Measurements from ENCODE around the genes TCL1B, AK7 and VRK1.

DNA sequence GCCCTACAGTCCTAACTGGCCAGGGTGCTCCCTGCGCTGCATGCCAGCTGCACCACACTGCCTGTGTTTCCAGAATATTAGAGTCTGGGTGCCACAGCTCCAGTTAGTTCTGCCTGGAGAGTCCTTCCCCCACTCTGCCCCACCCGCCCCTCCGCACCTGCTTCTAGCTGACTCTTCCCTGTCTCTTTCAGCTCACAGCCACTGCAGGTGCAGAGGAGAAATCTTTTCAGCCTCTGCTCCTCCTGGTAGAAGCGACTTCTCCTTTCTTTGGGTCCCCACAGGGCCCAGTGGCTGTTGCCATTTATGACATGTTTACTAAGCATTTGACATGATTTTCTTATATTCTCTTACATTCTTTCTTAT is 29.5 kb downstream of the SYNE3 start:
- RRBS, result no CpG with 5 or more reads among the region's 4 CpGs

DNA sequence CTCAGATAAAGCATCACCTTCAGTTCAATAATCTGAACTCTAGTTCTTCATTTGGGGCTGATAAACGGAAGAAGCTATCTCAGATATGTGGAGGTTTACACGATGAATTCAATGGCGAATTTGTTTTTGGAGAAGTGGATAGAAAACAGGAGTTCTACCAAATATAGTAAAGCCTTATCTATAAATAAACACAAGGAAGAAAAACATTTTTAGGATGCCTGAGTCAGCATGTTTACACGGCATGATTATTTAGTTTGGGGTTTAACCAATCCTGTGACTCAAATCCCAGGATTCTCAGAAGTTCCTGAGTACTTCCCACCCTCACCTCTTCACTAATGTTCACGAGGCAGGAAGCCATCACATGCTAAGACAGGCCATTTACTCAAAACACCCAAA is 3.5 kb upstream of the GLRX5 start:
- RRBS, result no CpG with 5 or more reads among the region's 5 CpGs

DNA sequence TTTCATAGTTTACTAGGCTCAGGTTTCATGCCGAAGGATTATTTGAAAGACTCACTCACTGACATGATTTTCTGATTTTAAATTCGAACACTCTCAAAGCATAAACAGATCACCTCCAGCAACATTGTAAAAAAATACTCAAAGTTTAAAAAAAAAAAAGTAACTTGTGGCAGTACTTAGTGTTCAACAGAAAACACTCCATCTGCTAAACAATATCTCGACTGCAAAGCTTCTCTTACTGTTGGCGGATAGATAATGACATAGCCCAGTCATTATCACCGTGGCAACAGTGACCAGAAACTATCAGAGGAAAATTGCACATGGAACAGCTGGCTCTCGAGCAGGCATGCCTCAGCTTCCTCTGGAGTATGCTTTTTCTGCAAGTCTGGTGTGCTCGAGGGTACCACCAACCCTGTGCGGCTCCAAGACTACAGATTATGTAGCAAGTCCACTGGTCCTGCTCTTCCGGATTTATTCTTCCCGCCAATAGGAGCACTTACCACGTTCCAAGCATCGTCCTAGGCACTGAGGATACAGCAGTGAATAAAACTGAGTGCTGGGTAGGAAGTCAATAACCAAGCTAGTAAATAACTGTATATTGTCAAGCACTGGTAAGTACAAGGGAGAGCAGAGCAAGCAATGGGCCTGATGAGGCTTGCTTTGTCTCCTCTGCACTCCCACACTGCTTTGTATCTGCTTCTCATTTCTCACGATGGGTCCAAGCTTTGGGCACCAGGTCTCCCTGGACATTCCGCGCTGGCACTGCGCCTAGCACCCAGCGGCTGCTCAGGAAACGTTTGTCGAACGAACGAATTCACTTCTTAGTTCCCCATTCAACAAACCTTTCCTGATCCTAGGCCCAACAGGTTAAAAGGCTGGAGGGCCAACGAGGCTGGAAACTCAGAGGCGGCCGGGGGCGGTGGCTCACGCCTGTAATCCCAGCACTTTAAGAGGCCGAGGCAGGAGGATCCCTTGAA is 1.4 kb upstream of the GLRX5 start:
- RRBS, result no CpG with 5 or more reads among the region's 27 CpGs

- RRBS, result no CpG with 5 or more reads among the region's 5 CpGs
Measured at GRCh38 chr14:95536689-95537028, 1.8 kb downstream of the GLRX5 start.

- RRBS, result no CpG with 5 or more reads among the region's 4 CpGs
Measured at GRCh38 chr14:95667176-95667691, 19.0 kb upstream of the TCL1B start.

- RRBS, result 94% methylated on average over 5 of the region's 22 CpGs
Measured at GRCh38 chr14:95686277-95686676, at the start of gene TCL1B. TCL1B (plus strand) TSS chr14:95686426.

- RRBS, result no CpG with 5 or more reads among the region's 8 CpGs
Measured at GRCh38 chr14:95695894-95696526, 9.8 kb downstream of the TCL1B start.

GRCh38 chr14:96032096-96032380 is 7.1 kb upstream of the C14orf132 start:
- RRBS, result no CpG with 5 or more reads among the region's 1 CpG

- RRBS, result no CpG with 5 or more reads among the region's 8 CpGs
Measured at GRCh38 chr14:96083154-96083836, 44.1 kb downstream of the C14orf132 start.

DNA sequence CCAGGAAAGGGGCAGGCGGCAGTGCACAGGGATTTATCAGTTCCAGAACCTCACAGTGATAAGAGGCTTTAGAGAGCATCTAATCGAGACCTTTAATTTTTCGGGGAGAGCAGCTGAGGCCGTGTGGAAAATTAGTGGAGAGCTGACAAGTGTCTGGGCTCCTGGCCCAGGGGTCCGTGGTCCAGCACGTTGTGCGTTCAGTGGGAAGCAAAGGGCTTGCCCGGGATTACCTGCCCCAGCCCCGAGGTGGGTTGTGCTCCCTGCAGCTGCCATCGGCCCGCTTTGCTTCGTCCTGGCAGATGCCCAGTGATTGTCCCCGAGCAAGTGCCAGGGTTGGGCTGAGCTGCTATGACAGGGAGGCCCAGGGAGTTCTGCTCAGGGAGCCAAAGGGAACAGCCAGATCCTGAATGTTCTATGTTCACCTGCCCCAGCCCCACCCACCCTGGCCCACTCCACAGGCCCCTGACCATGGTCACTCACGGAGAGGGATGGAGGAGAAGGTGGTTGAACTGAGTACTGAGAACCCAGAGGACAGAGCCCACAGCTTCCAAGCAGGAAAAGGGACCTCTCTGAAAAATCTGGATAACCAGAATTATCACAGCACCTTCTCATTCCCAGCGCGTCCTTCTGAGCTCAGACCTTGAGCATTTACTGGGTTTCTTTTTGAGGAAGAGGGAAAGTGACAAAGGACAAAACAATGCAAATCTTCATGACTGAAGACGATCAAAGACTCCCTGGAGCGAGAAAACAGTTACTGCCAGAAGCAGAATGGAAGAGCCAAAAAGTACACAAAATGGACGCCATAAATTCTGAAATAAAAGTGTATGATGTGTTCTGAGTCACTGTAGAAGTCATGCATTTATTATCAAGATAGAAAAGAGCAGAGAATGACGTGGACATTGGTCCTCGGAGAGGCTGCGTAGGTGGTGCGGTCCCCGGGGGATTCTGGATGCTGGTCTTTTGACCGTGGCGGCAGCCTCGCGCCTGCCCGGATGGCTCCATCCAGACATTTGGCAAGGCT is 52.4 kb downstream of the C14orf132 start:
- RRBS, result 92% methylated on average over 6 of the region's 29 CpGs

DNA sequence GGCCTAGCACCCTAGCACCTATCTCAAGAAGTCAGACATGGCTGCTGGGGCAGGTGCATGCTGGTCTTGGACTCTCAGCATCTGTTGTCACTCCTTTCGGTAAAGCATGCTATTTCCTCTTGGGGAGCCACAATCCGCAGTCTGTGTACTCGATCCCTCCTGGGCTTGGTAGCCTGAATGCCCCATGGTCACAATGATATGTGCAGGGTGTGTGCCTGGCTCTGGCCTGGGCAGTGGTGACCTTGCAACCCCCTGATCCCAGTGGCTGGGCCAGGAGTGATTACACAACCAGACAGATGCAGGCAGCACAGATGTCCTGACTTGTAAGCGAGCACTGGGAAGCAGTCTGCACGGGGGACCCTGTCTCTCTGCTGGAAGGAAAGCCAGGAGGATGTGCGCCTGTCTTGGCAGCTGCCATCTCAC is 58.0 kb downstream of the C14orf132 start:
- RRBS, result no CpG with 5 or more reads among the region's 6 CpGs

GRCh38 chr14:96097844-96098094 is 58.6 kb downstream of the C14orf132 start:
- RRBS, result no CpG with 5 or more reads among the region's 5 CpGs

DNA sequence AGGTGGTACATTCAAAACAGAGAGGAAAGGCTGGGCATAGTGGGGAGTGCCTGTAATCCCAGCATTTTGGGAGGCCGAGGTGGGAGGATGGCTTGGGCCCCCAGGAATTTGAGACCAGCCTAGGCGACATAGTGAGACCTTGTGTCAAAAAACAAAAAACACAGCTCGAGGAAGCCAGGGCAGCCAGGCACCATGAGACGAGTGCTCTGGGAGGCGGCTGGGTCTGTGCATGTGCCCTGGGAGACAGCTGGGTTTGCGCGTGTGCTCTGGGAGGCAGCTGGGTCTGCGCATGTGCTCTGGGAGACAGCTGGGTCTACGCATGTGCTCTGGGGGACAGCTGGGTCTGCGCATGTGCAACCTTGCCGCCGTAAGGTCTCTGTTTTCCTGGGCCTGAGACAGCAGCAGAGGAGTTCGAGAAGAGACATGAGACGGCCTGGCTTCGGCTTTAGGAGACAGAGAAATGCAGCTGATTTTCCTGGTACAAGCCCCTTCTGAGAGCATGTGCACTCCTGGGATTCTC is 3.7 kb upstream of the BDKRB1 start:
- RRBS, result no CpG with 5 or more reads among the region's 15 CpGs

GRCh38 chr14:96391687-96392390 is at the start of gene AK7:
AK7 (plus strand) TSS chr14:96392128.
- RRBS, result 3% methylated on average over 40 of the region's 75 CpGs

DNA sequence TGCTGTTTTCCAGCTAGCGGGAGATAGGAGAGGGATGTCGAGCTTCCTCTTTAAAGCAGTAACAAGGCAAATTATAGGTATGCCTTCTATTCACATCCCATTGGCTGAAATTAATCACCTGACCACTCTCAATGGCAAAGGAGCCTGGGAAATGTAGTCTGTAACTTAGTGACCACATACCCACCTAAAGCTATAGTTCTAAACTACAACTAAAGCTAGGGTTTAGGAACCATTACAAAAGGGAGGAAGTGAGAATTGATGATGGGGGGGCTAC is 34.5 kb upstream of the VRK1 start:
- RRBS, result no CpG with 5 or more reads among the region's 2 CpGs

GRCh38 chr14:96797006-96797577 is at the start of gene VRK1:
VRK1 (plus strand) TSS chr14:96797382.
- RRBS, result 0% methylated on average over 3 of the region's 53 CpGs

- RRBS, result no CpG with 5 or more reads among the region's 2 CpGs
Measured at GRCh38 chr14:97702746-97703049, 905.5 kb downstream of the VRK1 start.

DNA sequence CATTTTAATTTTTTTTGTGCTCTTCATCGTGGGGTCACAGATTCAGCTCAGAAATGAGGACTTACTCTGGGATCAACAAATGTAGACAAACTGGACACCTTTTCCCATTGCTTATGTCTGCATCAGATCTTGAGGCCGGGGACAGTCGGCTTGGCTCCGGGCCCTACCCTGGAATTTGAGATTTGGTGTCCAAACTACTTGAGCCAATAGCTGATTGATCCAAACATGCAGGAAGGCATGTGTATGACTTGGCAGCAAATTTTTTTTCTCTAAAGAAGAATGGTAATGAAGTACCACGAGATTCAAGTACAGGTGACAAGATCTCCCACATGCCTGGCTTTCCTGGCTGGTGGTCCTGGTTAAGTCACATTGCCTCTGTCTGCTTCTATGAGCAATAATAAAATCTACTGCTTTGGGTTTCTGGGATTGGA is 1068.7 kb downstream of the VRK1 start:
- RRBS, result no CpG with 5 or more reads among the region's 5 CpGs

- RRBS, result no CpG with 5 or more reads among the region's 9 CpGs
Measured at GRCh38 chr14:98138089-98138699, 1133.8 kb downstream of the BCL11B start.

DNA sequence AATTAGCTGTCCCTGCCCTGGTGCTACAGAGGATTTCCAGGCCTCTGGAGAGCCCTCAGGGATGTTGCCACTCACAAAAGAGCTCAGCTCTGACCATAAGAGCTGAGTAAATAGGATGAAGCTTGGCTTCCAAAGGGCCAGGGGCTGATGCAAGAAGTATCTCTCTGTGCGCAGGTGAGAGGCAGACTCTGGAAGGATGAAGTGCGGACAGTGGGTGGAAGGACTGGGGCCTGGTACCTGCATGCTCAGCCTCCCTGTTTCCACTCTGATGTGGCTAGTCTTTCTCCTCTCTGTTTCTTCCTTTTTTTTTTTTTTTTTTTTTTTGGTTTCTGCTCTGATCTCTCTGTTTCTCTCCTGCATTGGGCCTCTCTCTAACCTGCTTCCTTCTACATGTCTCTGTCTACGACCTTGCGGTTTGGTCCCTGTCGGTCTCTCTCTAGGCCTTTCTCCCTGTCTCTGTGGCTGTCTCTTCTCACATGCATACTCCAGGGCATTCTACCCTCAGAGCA is 1096.7 kb downstream of the BCL11B start:
- RRBS, result no CpG with 5 or more reads among the region's 5 CpGs